Cardiac atrium fibroblast (primary cell): ENCODE results near the genes NME5, EGR1, SIL1 and SMIM33.

DNA sequence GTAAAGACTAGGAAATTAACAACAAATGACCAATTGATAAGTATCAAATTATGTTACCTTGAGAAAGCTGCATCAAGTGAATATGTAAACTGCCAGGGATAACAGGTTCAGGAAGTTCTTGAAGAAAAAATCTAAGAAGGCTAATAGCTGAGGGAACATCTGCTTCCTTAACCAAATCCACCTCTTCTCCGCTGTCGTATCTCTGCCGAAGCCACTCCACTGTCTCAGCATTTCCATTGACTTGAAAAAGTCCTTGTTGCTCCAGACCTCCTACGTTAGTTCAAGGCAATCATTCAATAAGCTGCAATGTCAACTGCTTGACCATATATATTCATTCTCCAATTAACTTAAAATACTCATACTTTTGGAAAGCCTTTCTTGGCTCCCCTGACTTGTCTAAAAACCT lies 14.6 kb downstream of the FAM13B start:
- RAMPAGE, long total RNA, result no peak

- RAMPAGE, long total RNA, result no peak
Measured at GRCh38 chr5:138138837-138139701, at the start of gene NME5. Gene NME5, minus strand, starts transcription at chr5:138139428.

DNA sequence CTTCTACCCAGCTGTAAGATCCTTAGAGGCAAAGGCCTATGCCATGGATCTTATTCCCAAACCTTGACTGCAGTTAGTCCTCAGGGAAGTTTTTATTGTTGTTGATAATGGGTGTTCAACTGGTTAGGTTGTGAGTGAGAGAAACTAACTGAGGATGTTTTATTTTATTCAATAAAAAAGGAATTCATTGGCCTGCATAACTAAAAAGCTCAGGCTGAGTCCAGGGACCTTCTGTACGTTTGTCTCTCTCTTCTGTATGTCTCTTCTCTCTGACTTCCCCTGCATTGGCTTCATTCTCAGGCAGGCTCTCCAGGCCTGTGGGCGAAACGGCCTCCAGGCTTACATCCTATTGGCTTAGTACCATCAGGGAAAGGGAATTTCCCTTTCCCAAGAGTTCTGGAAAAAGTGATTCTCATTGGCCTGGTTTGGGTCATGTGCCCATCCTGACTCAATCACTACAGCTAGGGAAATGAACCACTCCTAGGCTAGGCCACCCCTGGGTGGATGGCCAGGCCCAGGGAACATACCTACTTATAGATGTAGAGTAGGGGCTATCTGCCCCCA lies 4.1 kb upstream of the EGR1 start:
- RAMPAGE, long total RNA, result no peak

- RAMPAGE, long total RNA, result no peak
Measured at GRCh38 chr5:138465404-138466194, at the start of gene EGR1. Gene EGR1, plus strand, starts transcription at chr5:138465479.

GRCh38 chr5:138467574-138468202 lies 2.4 kb downstream of the EGR1 start:
- RAMPAGE, long total RNA, result no peak

DNA sequence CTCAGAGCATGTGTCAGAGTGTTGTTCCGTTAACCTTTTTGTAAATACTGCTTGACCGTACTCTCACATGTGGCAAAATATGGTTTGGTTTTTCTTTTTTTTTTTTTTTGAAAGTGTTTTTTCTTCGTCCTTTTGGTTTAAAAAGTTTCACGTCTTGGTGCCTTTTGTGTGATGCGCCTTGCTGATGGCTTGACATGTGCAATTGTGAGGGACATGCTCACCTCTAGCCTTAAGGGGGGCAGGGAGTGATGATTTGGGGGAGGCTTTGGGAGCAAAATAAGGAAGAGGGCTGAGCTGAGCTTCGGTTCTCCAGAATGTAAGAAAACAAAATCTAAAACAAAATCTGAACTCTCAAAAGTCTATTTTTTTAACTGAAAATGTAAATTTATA lies 3.4 kb downstream of the EGR1 start:
- RAMPAGE, long total RNA, result no peak

DNA sequence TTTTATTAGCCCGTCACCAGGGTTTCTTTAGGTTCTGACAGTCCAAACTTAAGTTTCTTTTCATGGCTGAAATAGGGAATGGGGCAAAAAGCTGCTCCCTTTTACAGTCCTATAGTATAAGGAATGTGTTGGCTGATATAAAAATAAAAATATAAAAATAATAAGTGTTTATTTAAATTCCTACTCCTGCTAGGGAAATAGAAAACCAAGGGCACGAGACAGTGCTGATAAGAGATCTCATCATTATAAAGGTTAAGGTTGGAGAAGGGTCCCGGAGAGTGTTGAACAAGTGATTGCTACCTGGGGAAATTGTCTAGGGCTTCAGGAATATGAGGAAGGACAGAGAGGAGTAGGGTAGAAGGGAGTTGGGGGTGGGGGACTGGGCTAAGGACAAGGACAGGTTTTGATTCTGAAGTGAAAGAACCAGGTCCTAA lies 6.7 kb downstream of the EGR1 start:
- RAMPAGE, long total RNA, result no peak

DNA sequence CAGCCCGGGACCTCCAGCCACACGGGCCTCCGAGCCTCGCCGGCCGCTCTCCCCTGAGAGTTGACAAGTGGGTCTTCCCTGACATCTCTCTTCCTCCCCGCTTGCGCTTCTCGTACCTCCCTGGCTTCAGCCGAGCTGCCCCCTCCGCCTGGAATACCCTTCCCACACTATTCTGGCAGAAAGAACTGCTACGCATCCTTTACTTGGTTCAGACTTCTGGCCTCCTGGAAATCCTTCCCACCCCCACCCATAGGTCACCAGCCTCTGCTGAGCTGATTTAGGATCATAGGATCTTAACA lies 27.1 kb downstream of the EGR1 start:
- RAMPAGE, long total RNA, result no peak

- RAMPAGE, long total RNA, result no peak
Measured at GRCh38 chr5:138508354-138509025, 34.5 kb downstream of the ETF1 start.

DNA sequence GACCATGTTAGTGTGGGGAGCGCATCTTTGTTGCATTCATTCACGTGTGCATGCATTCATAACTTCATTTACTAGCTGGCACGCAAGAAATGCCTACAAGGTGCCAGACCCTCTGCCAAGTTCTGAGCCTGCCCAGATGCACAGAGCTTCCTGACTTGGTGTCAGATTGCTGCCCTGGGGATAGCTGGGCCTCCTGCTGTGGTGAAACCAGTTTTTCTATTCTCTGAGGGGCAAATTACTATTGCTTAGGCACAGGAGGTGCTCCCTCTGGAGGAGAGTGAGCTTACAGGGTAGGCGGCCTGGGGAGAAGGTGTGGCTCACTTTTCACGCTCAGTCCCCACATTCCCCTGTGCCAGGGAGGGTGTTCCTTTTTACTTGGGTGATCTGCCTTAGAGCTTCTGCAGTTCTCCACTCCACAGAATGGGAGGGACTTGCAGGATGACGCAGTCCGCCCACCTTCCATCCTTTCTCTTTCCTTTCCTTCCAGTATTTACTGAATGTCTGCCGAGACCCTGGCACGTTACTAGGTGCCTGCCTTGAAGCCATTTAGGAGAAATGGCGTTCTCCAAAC lies 28.0 kb upstream of the CTNNA1 start:
- RAMPAGE, long total RNA, result no peak

GRCh38 chr5:138901416-138902263 lies 26.5 kb upstream of the LRRTM2 start:
- RAMPAGE, long total RNA, result no peak

GRCh38 chr5:138963837-138964369 lies 88.8 kb upstream of the LRRTM2 start:
- RAMPAGE, long total RNA, result no peak

- RAMPAGE, long total RNA, result no peak
Measured at GRCh38 chr5:138975193-138975531, 100.0 kb upstream of the LRRTM2 start.

- RAMPAGE, long total RNA, result start-site peak on the minus strand at chr5:139198290-139198373, 1,036 and 146 reads in 2 replicates
Measured at GRCh38 chr5:139197994-139198751, at the start of gene SIL1. Gene SIL1, minus strand, starts transcription at chr5:139198368.

DNA sequence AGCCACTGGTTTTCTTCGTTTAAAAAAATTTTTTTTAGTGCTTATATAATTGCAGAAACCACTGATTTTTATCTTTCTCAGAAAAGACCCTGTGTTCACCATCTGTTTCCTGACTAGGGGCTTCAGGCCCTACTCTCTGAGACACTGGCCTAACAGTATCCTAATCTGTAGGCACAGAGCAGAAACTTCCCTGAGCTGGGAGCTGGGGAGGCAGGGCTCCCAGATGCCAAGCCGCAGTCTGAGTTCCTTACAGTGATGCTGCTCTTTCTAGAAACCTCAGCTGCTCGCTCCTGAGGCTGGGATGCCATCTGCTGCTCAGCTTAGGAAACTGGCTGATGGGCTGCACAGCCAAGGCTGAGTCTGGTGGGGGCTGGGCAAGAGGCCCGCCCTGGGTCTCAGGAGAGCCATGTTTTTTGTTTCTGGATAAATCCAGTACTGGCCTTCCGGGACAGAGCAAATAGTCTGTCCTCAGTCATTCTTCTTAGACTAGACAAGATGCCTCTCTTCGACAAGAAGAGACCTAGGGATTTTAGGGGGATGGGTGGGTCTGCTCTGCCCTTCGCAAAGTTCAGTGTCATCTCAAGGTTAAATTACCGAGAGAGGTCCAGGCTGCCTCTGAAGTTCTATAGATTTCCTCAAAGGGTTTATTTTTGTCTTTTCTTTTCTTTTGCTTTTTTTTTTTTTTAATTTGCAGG lies 30.9 kb upstream of the MATR3 start:
- RAMPAGE, long total RNA, result no peak

- RAMPAGE, long total RNA, result no peak
Measured at GRCh38 chr5:139315401-139316288, 22.1 kb downstream of the MATR3 start.

GRCh38 chr5:139330246-139330776 lies 11.3 kb upstream of the PAIP2 start:
- RAMPAGE, long total RNA, result no peak

GRCh38 chr5:139437176-139437776 lies 2.0 kb downstream of the DNAJC18 start:
- RAMPAGE, long total RNA, result no peak

DNA sequence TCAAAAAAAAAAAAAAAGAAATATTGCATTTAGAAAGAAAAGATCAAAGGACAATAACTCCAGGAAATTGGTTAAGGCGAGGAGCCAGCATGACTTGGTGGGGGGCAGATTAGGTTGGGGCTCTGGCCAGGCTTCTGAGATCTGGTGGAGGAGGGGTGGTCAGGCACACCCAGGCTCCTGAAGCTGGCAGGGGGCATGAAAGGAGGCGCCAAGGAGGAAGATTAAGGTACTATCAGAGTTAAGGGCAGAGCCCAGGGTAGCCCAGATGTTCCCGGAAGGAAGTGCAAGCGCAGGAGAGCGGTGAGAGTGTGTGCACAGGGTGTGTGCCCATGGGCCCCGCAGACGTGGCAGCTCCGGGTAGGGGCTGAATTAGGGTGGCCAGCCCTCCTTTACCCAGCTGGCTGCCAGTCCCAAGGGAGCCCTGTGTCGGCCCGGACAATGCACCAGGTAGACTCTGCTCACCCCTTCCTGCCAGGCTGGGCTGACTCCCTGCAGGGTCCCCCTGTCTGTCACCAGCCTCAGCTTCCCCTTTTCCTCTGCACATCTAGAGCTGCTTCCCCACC lies at the start of gene SMIM33:
SMIM33 (plus strand) TSS at position 321 of the 563 bp plus-strand sequence.
- RAMPAGE, long total RNA, result no peak

DNA sequence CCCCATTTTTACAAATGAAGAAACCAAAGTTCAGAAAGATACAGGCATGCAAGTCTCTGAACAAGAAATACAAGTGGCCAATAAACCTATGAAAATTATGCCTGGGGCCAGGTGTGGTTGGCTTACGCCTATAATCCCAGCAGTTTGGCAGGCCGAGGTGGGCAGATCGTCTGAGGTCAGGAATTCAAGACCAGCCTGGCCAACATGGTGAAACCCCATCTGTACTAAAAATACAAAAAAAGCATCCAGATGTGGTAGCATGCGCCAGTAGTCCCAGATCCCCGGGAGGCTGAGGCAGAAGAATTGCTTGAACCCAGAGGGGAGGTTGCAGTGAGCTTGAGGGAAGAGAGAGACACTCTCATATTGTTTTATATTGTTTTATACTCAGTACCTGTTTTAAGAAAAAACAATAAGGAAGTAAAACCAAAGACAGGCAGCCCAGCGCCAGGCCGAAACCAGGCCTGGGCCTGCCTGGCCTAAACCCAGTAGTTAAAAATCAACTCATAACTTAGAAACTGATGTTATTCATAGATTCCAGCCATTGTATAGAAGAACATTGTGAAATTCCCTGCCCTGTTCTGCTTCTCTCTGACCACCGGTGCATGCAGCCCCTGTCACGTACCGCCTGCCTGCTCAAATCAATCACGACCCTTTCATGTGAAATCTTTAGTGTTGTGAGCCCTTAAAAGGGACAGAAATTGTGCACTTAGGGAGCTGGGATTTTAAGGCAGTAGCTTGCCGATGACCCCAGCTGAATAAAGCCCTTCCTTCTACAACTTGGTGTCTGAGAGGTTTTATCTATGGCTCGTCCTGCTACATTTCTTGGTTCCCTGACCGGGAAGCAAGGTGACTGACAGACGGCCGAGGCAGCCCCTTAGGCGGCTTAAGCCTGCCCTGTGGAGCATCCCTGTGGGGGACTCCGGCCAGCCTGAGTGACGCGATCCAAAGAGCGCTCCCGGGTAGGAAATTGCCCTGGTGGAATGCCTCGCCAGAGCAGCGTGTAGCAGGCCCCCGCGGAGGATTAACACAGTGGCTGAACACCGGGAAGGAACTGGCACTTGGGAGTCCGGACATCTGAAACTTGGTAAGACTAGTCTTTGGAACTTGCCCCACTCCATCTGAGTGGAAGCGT lies 35.2 kb upstream of the UBE2D2 start:
- RAMPAGE, long total RNA, result no peak